Endometrial microvascular endothelial cells (primary cell): ENCODE measurements around the gene KLRG1.

- RAMPAGE, long total RNA, result no peak
These were observed 1.5 kb upstream of the RIMKLB start for GRCh38 chr12:8696210-8696774.

DNA sequence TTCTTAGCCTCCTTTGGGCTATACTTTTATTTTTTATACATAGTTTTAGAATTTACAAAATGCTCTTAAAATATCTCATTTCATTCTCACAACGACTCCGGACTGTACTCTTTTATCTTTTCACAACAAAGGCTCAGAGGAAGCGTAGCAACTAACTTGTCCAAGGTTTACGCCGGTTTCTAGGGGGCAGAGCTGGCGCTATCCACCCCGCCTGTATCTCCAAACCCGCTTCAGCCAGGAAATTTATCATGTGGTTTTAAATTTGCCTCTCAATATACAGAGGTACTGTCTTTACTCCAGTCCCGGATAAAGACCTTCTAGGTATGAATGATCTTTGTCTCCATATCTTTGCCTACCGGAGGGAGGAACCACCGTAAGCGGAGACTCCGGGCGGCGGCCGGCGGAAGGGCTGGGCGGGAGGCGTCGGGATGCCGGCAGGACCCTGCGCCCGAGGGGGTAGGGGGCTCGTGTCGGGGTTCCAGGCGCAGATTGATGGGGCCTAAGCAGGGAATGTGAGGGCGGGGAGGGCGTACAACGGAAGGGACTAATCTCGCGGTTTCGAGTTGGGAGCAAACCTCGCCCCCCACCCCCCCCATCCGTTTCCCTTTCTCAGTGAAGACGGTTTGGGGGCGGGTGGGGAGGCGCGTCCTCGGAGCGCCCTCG lies 648 bp upstream of the RIMKLB start:
- RAMPAGE, long total RNA, result no peak

DNA sequence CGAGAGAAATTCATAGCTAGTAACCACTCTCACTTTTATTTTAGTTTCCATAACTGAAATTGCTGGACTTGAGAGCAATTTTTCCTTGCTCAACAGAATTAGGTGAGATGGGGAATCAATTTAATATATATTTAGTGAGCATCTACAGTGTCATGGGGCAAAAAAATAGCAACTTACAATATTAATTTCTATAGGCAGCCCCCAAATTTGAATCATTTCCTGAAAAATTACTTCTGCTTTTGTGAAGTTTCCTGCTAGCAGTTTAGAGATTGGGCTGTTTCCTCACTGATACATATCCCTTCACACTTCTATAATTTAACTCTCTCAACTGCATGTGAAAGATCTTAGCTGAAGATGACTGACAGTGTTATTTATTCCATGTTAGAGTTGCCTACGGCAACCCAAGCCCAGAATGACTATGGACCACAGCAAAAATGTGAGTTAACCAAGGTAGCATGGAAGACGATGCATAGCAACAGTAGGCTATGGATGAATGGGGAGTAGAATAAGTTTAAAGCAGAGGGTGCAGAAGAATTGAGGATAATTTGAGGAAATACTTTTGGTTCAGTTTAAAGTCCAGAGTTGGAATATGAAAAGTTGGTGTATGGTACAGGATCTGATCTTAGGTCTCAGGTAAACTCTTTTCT lies at the start of gene KLRG1:
KLRG1 (plus strand) TSS at position 265 of the 647 bp plus-strand sequence.
- RAMPAGE, long total RNA, result no peak

DNA sequence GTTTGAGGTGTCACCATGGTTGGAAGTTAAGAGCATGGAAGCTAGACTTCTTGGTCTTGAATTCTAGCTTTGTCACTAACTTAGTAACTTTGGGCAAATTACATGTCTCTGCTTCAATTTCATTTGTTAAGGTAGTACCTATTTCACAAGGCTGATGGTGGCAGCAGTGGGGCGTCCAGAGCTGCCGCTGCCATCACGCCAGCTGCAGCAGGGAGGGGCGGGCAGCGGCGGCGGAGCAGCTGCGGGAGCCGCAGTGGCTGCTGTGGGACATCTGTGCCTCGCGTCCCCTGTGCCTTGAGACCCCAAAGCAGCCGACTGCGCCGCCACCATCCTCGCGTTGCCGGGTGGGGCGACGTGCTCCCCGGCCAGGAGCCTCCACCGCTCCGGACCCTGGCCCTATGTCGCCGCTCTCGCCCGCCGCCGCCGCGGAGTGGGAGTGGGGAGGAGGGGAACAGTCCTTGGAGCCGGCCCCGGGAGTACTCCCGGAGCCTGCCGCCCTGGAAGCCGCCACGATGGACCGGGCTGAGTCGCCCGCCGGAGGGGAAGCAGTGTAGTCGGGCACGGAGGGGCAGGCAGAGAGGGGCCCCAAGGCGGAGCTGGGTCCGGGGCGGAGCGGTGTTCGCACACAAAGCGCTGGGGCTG lies 51.5 kb downstream of the A2M start:
- RAMPAGE, long total RNA, result no peak

DNA sequence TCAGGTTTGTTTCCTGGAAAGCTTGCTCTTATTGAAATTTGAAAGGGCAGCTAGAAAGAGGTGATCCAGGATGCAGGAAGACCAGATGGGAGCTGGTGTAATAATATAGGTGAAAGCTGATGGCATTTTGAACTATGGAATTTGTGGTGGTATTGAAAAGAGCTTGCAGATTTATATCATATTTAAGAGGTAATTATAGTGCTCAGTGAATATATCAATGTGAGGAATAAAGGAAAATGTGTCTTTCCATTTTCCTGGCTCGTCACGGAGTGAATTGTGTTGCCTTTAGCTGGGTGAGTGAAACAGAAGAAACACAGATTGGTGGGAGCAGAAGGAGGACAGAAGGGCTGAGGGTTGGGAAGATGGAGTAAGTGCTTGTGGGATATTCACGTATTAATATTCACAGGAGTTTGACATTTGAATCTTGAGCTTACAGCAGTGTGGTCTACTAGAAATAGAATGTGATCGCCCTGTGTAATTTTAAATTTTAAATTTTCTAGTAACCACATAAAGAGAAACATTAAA lies 1.6 kb upstream of the A2M start:
- RAMPAGE, long total RNA, result no peak

GRCh38 chr12:9117909-9118979 lies 2.5 kb upstream of the A2M start:
- RAMPAGE, long total RNA, result no peak

GRCh38 chr12:9366972-9367686 lies 158.9 kb upstream of the PZP start:
- RAMPAGE, long total RNA, result no peak

DNA sequence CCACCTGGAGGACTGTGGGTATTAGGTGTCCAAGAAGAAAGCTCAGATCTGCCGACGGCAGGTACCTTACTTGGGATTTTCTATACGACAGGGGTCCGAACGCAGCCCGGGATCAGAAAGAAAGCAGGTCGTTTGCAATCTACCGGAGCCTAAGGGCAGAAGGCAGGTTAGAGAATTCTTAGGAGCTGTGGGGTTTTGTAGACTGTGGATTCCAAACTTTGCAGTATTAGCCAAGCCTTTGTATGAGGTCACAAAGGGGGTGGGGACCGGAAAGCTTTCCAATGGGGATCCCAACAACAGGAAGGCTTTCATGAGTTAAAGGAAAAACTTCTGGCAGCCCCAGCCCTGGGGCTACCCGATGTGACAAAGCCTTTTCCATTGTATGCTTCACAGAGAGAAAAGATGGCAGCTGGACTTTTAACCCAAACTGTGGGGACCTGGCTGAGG lies 199.1 kb upstream of the PZP start:
- RAMPAGE, long total RNA, result no peak

GRCh38 chr12:9652035-9652492 lies 17.4 kb upstream of the CLEC2D start:
- RAMPAGE, long total RNA, result no peak

GRCh38 chr12:9668035-9668692 lies 1.3 kb upstream of the CLEC2D start:
- RAMPAGE, long total RNA, result no peak

GRCh38 chr12:9671986-9672225 lies 2.4 kb downstream of the CLEC2D start:
- RAMPAGE, long total RNA, result no peak

DNA sequence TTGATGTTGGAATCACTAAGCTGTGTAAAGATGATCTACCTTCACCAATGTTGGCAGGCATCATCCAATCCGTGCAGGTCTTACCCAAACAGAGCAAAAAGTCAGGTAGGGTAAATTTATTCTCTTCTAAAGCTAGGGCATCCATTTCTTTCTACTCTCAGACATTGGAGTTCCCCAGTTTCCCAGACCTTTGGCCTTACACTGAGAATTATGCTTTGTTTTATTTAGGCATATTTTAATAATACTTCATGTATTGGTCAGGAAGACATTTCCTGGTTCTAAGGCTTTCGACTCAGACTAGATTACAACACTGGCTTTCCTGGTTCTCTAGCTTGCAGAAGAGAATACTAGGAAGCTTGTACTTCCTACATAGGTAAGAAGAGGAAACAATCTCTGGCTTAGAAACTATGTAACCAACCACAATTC lies 30.3 kb downstream of the CLEC2D start:
- RAMPAGE, long total RNA, result no peak

DNA sequence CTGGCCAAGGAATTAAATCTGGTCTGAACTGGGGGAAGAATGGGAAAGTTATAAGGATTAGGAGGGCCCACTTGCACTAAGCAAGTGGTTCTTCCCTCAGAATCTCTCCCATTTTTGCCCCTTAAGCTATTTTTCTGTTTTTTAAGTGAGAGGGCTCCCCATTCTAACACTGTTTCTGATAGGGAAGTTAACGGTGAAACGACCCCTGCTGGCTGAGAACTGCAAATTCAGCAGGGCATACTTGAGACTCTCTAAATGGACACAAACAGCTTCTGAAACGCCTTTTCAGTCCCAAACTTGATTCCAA lies 38.6 kb downstream of the CLEC2D start:
- RAMPAGE, long total RNA, result no peak

GRCh38 chr12:9751510-9752505 lies 8.9 kb downstream of the CD69 start:
- RAMPAGE, long total RNA, result no peak

DNA sequence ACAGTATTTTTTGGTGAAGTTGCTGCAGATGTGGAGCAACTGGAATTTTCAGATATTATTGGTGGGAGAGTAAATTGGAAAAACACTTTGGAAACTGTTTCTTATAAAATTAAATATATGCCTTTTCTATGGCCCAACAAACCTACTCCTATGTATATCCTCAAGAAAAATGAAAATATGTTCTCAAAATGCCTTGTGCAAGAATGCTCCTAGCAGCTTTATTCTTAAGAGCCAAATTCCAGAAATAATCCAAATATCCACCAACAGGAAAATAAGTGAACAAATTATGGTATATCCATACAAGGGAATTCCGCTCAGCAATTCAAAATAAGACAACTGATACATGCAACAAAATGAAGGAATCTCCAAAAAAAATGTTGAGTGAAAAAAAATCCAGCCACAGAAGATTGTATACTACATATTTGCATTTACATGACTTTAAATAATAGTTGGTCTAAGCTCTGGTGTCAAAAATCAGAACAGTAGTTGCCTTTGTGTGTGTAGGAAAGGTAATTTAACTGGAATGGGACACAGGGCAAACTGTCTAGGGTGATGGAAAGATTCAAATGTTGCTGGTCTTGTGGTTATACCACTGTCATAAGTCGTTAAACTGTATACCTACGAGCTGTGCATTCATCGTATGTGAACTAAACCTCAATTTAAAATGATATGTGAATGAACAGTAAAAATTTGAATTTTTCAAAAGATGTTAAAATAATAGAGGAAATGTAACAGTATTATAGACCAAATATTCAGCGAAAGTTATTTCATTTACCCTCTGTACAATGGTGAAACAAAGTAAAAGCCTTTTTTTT lies 3.2 kb downstream of the CD69 start:
- RAMPAGE, long total RNA, result no peak

DNA sequence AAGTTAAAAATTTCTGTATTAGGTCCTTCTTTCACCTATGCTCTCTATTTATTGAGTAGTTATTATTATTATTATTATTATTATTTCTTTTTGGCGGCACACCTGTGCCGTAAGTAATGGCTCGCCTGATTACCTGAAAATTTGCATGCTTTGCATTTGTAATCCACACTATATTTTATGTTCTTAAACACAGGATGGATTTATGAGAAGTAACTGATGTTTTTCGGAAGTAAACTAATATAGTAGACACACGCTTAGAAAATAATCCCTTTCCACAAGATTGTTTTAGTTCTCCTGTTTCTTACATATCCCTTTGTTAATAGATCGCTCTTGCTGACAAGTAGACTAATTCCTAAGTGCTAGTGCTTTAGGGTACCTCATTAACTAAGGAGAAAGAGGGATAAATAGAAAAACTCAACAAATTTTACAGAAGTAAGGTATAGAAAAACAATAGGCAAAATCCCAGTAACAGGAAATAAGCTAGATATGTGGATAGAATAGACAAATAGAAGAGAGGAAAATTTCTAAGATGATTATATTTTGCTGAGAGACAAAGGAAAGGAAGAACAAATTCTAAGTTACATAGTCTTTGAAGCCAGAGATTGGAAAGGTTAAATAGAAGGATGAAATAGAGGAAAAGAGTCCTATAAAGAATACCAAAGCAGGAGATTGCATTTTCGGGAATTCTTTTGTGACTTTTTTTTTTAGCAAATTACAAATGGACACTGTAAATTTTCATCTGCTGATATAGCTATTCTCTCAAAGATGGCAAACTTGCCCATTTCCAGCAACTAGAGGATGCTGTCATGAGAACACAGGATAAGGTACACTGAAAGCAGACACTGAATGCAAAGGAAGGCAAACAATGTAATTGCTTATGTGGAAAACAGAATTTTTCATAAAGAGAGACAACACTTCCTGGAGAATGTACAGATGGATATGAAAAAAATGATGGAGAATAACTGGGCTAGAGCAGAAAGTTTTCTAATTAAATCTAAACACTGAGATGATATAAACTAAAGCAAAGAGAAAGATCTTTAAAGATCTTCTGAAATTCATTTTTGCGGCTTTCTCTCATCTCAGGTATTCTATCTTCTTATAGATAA lies 922 bp downstream of the CD69 start:
- RAMPAGE, long total RNA, result no peak

GRCh38 chr12:9798010-9798364 lies 29.3 kb upstream of the KLRF1 start:
- RAMPAGE, long total RNA, result no peak

DNA sequence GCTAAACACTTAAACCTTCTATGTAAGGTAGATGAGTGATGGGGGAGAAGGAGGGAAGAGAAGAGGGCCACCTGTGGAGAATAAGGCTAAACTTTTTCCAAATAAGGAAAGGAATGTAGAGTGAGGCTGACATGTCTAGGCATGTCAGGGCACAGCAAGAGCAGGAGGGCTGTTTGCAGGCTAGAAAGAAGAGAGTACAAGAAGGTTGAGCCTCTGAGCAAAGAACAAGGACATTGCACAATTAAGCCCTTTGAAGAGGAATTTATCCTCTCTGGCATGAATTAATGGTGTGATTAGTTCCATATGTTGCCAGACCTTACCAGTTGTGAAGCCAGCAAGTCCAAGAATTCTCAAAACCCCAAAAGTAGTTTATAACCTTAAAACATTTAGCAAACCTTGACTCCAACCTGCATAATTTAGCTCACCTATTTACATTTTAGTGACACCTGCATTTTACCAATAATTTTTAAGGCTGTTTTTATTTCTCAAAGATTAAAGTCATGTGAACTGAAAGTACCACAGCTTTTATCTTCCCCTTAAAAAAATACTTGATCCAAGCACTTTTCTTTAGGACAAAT lies 20.9 kb downstream of the CLEC2A start:
- RAMPAGE, long total RNA, result no peak

DNA sequence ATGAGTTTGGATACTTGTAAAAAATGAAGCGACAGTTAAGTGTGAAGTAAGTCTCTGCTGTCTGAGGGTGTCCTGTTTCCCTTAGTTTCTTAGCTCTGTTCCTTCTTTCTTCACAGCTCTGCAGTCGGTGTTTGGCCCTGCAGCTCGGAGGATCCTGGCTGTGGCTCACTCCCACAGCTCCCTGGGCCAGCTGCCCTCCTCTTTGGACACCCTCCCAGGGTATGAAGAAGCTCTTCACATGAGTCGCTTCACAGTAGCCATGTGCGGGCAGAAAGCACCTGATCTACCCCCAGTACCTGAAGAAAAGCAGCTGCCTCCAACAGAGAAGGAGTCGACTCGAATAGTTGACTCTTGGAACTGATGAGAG lies 10.9 kb downstream of the TMEM52B start:
- RAMPAGE, long total RNA, result no peak

DNA sequence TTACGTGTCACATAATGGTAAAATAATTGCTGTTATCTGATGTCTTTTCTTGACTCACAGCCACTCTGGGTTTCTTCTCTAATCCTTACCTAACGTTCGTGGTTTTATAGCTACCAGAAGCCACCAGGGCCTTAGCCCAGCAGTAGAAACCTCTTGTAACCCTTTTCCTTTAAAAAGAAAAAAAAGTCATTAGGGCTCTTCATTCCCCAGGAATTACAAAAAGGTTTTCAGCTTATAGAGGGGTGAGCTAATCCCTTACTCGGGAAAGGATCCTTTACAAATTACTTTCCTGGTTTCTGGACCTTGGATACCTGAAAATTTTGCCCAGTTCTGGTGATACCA lies 1.5 kb downstream of the GABARAPL1 start:
- RAMPAGE, long total RNA, result no peak